ENCODE measurements around a stretch of chr20.

- RRBS, result no CpG with 5 or more reads among the region's 14 CpGs
Measured at GRCh38 chr20:62179470-62180144, 3.2 kb upstream of the MTG2 start.

GRCh38 chr20:62187523-62187908, 4.7 kb downstream of the MTG2 start:
- RRBS, result no CpG with 5 or more reads among the region's 6 CpGs

- RRBS, result 2% methylated on average over 26 of the region's 36 CpGs
Measured at GRCh38 chr20:62238821-62239245, 512 bp downstream of the OSBPL2 start.

GRCh38 chr20:62240057-62240413, 1.7 kb downstream of the OSBPL2 start:
- RRBS, result no CpG with 5 or more reads among the region's 10 CpGs

DNA sequence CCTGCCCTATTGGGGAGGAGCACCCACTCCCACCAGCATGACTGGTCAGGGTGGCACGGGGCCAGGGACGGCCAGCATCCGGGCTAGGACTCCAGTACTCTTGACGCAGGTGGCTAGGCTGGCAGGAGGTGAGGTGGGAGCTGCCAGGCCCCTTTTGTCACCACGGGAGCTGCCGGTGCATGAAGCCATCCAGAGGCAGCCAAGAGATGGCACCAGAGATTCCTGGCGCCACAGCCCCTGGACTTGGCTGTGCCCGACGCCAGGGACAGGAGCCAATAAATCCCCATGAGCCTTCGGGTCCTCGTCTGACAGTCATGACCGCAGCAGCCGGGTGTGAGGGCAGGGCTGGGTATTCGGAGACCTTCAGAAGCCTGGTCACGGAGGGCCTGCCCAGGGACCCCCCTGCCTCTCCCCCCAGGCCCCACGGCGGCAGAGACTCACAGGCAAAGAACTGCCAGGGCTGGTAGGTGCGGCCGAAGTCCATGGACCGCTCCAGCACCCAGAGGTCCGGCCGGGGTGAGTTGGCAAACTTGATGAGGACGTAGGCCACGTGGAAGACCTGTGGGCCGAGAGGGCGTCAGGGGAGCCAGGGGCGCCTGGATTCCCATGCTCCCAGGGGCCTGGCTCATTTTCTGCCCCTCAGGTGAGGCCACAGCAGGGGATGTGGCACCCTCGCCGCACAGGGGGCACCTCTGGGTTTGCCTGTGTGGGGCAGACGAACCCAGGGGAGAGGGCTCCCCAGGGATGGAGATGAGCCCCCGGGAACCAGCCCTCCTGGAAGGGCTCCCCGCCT, 14.2 kb downstream of the LAMA5 start:
- RRBS, result 54% methylated on average over 4 of the region's 32 CpGs

DNA sequence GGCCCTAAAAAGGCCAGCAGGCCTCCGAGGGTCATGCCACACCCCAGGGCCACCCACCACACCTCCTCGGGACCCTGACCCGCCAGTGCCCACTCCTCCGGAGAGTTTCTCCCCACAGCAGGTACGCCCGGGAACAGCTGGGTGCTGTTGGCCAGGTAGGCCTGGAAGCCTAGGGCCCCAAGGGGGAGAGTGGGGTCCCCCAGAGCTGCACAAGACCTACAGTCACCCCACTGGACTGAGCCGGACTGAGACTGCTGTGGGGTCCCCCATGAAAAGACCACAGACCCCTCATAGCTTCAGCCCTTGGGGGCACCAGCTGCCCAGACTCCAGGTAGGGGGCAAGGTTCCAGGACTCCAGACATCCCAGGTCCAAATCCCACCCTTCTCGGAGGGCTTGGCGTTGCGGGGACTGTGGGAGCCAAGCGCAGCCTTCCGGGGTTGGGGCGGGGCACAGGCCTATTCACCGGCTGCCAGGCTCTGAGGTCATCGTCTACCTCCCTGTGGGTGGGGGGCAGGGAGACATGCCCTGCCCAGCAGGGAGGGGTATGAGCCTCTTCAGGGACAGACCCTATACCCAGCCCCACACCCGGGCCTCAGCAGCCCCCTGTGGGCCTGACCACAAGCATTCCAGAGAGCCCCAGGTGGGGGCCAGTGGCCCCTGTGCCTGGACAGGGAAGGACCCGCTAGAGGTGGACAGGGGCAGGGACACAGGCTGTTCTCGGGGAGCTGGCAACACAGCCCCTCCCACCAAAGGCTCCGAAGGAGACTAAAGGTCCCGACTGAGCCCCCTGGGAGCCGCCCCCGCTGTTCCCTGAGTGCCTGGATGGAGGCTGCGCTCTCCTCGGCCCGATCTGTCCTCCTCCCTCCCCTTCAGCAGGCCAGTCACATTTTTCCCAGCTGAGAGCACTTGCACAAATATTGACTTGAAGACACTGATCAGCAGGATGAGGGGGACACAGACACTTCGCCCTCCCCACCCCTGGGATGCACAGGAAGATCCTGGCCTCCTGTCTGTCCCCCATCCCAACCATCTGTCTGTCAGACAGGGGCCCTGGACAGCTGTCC, 11.6 kb downstream of the LAMA5 start:
- RRBS, result no CpG with 5 or more reads among the region's 26 CpGs

DNA sequence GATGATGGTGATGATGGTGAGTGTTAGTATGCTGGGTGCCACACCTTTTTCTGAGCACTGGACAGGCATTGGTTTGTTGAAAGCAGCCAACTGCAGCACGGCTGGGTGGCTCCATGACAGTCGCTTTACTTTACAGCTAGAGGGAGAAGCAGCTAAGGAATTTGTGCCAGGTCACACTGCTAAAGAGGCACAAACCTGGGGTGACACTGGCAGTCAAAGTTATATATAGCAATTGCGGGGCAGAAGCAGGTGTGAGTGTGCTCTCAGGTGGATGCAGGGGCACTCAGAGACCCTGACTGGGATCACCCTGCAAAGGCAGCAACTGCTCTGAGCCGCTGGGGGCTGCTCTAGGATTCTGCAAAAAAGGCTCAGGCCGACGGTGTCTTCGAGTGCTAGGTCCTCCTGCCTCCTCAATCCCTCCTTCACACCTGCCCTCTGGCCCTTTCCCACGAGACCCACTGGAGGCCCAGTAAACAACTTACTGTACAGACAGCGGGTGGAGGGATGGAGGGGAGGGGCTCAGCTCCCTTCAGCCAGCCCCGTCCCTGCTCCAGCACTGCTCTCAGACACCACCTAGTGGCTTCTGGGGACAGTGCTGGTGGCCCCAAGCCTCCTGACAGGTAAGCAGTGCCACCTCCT, 4.5 kb upstream of the RPS21 start:
- RRBS, result no CpG with 5 or more reads among the region's 10 CpGs

DNA sequence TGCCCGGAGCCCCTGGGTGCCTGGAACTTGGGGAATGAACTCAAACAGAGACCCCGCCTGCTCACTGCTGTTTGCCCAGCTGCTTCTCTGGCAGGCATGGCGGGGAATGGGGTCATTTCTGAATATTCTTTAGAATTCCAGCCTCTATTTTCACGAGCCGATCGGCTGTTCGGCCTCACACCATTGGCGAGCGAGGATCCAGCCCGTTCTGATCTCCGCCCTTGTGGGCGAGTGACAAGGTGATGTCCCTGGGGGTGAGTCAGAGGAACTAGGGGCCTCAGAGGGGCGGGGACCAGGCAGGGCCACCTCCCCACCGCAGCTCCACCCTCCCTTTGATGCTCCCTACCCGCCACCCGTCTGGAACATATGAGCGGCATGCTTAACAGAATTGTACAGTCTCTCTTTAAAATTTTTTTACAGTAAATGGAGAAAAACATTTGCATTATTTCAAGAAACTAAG, 48.0 kb upstream of the GATA5 start:
- RRBS, result no CpG with 5 or more reads among the region's 17 CpGs

DNA sequence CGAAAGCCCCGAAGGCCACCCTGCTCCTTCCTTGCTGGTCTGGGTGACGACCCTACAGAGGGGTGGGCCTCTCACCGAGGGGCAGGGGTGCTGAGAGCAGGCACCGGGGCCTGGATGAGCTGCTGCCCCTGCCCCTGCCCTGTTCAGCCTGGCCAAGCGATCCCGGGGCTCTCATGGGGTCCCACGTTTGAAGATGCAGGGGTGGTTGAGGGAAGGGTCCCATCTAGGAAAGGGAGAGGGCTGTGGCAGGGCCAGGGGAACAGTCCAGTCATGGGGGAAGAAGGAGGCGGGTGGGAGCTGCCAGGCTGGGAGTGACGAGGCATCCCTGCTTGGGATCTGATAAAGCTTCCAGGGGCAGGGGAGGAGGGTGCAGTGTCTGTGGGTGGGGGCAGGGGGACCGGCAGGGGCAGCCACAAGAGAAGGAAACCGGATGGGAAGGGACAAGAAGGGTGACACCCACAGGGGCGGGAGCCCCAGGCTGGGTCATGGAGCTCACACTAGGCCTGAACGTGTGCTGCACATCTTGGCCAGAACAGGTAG, 57.8 kb upstream of the GATA5 start:
- RRBS, result no CpG with 5 or more reads among the region's 14 CpGs

GRCh38 chr20:62539606-62540083, 63.9 kb upstream of the GATA5 start:
- RRBS, result no CpG with 5 or more reads among the region's 13 CpGs

DNA sequence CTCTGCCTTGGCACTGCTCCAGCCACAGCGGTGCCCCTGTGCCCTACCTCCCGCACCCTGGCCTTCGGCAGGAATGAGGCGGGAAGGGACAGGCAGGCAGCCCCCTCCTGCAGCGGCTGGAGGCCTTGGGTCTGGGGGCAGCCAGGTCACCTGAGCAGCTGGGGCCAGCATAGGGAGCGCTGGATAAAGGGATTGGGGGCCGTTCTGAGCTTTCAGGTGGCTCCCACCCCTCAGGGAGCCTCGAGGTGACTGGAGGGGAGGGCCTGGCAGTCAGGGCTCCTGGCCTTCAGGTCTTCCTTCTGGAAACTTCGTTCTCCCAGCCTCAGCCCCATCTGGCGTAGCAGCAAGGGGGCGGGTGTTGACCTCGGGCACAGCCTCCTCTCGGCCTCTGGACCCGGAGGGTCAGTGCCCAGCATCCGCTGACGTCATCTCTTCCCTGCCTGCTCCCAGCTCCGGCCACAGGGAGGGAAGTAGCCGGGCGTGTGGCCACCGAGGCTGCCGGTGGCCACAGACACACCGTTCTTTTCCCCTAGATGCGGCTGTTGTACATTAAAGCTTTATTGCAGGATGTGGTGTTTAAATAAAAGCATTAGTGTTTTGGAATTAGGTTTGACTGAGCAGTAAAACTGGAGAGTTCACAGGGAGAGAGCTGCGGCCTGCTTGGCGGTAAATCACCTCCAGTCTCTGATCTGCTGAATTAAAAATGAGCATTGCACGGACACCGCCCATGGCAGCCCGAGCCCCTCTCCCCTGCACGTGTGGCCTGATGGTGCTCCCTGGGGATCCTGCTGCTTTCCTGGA, 80.0 kb upstream of the GATA5 start:
- RRBS, result 38% methylated on average over 4 of the region's 29 CpGs

DNA sequence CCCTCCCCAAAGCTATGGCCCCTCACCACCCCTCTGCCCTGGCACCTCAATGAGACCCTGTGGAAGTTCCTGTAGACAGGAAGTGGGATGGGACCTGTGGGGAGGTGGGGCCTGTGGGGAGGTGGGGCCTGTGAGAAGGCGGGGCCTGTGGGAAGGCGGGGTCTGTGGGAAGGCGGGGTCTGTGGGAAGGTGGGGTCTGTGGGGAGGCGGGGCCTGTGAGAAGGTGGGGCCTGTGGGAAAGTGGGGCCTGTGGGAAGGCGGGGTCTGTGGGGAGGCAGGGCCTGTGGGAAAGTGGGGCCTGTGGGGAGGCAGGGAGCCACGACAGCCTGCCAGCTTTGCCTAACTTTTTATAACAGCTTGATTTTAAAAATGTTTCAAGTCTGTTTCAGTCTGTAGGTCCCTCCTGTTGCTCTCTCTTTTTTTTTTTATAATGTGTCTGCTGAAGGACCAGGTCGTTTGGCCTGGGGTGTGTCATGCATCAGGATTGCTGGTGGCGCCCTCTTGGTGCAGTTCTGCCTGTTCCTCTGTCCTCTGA, 70.5 kb upstream of the SLCO4A1 start:
- RRBS, result no CpG with 5 or more reads among the region's 8 CpGs

GRCh38 chr20:62574393-62574786, 67.9 kb upstream of the SLCO4A1 start:
- RRBS, result no CpG with 5 or more reads among the region's 10 CpGs

DNA sequence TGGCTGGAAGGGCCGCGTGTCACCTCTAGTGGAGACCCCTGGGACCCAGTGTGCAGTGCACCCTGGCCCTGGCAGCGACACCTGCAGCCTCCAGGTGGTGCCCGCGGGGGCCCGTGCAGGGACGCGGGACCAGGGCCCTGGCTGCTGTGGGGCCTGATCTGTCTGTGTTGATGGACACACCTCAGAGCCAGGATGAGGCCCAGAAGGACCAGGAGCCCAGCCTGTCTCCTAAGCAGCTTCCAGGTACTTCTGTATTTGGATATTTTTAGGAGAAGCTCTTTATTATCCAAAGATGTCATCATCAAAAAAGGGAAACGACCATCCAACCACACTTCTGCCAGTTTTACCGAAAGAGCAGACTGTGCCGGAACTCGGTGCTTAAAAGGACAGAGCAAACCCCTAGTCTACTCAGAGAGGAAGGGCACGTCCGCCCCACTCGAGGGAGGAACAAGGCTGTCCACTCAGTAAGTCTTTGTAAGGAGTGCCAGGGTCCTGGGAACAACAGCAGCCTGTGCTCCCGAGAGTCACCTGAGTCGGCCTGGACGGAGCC, 17.7 kb upstream of the SLCO4A1 start:
- RRBS, result no CpG with 5 or more reads among the region's 18 CpGs

GRCh38 chr20:62672082-62672356, 29.7 kb downstream of the SLCO4A1 start:
- RRBS, result no CpG with 5 or more reads among the region's 12 CpGs

- RRBS, result no CpG with 5 or more reads among the region's 40 CpGs
Measured at GRCh38 chr20:62711096-62712143, 2.8 kb downstream of the NTSR1 start.

GRCh38 chr20:62717988-62718597, 9.5 kb downstream of the NTSR1 start:
- RRBS, result 76% methylated on average over 3 of the region's 28 CpGs

DNA sequence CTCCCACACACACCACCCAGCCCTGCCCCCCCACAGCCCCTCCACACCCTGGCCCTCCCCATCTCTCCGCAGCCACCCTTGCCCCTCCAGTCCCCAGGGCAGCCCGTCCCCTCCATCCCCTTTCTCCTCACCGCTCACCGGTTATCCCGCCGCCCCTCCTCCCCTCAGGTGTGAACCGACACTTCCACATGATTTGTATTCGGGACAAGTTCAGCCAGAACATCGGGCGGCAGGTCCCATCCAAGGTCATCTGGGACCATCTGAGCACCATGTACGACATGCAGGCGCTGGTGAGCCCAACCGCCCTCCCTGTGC, 626 bp downstream of the MRGBP start:
- RRBS, result no CpG with 5 or more reads among the region's 13 CpGs

- RRBS, result 64% methylated on average over 2 of the region's 25 CpGs
Measured at GRCh38 chr20:62824909-62825451, 8.1 kb downstream of the COL9A3 start.

GRCh38 chr20:62837937-62839043, 21.4 kb downstream of the COL9A3 start:
- RRBS, result no CpG with 5 or more reads among the region's 33 CpGs

All from HGPS cell (cell line).